GM23248 (cell line): ENCODE data around the gene MROH2B.

GRCh38 chr5:38871971-38872629, 26.3 kb downstream of the OSMR start:
- RAMPAGE, long total RNA = no peak

- RAMPAGE, long total RNA = no peak
Measured at GRCh38 chr5:39066690-39067389, 7.4 kb downstream of the RICTOR start.

GRCh38 chr5:39072606-39073097, 1.5 kb downstream of the RICTOR start:
- RAMPAGE, long total RNA = no peak

- RAMPAGE, long total RNA = no peak
Measured at GRCh38 chr5:39164839-39165486, 54.4 kb downstream of the FYB1 start.

- RAMPAGE, long total RNA = no peak
Measured at GRCh38 chr5:39209600-39210541, 9.5 kb downstream of the FYB1 start.

DNA sequence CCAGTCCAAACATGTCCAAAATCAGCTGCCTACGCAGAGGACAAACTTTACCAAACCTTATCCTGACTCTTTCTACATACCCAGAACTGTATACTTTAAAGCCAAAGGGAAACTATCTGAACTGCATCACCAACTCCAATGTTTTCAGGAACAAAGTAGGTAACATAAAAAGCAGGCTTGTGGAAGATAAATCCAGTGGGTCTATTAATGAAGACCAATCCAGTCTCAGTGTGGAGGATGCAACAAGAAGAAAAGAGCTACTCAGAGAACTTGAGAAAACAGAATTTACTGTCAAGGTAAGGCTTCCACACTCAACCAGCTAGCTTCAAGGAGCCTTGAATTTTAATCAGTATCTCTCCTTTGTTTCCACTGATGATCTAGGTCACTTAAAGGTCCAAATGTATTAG, 36.2 kb upstream of the FYB1 start:
- RAMPAGE, long total RNA = no peak

DNA sequence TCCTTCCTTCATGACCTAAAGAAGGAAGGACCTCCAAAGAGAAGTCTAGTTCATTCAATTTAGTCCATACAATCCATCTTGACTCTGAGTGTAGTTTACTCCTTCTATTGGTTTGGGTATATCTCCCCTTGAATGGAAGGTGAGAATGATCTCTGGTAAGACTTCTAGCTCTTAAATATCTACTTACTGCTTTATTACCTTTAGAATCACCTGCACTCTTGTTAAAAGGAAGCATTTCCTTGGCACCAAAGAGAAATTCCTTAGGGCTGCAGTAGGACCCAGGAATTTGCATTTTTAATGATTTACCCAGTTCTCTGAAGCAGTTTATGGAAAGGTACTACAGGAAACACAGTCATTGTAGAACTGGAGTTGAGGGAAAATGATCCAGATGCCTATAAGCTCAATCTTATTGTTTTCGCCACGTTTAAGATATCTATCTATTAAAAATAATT, 9.4 kb upstream of the C9 start:
- RAMPAGE, long total RNA = no peak

- RAMPAGE, long total RNA = no peak
Measured at GRCh38 chr5:39382898-39383359, 18.6 kb upstream of the C9 start.

DNA sequence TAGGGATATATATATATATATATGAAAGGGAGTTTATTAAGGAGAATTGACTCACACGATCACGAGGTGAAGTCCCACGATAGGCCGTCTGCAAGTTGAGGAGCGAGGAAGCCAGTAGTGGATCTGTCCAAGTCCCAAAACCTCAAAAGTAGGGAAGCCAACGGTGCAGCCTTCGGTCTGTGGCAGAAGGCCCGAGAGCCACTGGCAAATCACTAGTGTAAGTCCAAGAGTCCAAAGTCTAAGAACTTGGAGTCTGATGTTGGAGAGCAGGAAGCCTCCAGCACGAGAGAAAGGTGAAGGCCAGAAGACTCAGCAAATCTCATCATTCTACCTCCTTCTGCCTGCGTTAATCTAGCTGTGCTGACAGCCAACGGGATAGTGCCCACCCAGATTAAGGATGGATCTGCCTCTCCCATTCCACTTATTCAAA, 23.8 kb upstream of the DAB2 start:
- RAMPAGE, long total RNA = no peak

DNA sequence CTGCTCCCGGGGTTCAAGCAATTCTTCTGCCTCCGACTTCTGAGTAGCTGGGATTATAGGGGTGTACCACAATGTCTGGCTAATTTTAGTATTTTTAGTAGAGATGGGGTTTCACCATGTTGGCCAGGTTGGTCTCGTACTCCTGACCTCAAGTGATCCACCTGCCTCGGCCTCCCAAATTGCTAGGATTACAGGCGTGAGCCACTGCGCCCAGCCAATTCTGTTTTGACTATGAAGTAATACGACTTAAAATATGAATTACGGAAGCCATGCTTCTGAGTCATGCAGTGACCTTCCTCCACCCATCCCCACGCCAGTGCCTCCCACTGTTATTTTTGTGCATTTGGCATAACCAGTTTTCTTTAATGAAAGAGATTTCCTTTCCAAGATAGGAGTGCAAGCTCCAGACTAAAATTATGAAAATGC, 100.9 kb upstream of the DAB2 start:
- RAMPAGE, long total RNA = no peak

DNA sequence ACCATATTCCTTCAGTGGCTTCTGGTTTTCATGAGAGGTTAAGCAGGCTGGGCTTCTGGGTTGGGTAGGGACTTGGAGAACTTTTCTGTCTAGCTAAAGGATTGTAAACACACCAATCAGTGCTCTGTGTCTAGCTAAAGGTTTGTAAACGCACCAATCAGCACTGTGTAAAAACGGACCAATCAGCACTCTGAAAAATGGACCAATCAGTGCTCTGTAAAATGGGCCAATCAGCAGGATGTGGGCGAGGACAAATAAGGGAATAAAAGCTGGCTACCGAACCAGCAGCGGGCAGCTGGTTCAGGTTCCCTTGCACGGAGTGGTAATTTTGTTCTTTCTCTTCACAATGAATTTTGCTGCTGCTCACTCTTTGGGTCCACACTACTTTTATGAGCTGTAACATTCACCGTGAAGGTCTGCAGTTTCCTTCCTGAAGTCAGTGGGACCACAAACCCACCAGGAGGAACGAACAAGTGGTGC, 620.3 kb upstream of the PTGER4 start:
- RAMPAGE, long total RNA = no peak

- RAMPAGE, long total RNA = no peak
Measured at GRCh38 chr5:40486297-40486936, 193.3 kb upstream of the PTGER4 start.

- RAMPAGE, long total RNA = no peak
Measured at GRCh38 chr5:40678085-40678410, 1.7 kb upstream of the PTGER4 start.

- RAMPAGE, long total RNA = no peak
Measured at GRCh38 chr5:40733995-40734704, 21.6 kb downstream of the TTC33 start.

DNA sequence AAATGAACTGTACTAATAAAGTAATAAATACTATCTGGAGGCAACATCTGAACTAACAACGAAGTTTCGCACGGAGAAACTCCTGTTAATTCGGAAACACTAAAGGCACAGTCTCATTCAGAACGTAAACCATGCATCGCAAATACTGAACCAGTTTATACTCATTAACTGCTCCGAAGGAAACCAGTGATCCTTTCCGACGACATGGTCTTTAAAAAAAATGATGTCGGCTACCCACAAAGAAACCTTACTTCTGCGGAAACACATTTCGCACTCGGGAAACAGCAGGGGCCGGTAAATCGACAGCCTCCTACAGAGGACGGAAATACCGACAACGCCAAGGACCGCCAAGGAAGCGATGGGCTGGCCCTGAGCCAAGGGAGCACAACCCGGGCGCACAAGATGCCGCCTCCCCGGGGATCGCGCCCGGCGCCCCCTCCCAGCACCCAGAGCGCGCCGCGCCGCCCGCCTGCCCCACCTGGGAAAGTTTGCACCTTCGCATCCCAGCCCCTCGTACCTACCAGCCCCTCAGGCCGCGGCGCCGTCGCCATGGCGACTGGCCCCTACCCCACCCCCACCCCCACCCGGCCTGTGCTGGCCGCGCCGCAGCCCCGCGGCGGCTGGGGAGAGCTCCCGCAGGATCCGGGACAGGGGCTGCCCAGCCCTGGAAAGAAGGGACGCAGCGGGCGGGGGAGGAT, 731 bp downstream of the PRKAA1 start:
- RAMPAGE, long total RNA = no peak

- RAMPAGE, long total RNA = no peak
Measured at GRCh38 chr5:41071076-41071576, at the start of gene MROH2B. MROH2B (minus strand) TSS chr5:41071342.

GRCh38 chr5:41211431-41211881, 1.9 kb downstream of the C6 start:
- RAMPAGE, long total RNA = no peak

DNA sequence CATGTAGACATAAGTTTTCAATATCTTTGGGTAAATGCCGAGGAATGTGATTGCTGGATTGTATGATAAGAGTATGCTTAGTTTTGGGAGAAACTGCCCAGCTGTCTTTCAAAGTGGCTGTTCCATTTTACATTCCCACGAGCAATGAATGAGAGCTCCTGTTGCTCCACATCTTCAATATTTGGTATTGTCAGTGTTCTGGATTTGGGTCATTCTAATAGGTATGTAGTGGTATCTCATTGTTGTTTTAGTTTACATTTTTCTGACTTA, 84.5 kb downstream of the PLCXD3 start:
- RAMPAGE, long total RNA = no peak

GRCh38 chr5:41869081-41869541, 1.1 kb downstream of the OXCT1 start:
- RAMPAGE, long total RNA = no peak

DNA sequence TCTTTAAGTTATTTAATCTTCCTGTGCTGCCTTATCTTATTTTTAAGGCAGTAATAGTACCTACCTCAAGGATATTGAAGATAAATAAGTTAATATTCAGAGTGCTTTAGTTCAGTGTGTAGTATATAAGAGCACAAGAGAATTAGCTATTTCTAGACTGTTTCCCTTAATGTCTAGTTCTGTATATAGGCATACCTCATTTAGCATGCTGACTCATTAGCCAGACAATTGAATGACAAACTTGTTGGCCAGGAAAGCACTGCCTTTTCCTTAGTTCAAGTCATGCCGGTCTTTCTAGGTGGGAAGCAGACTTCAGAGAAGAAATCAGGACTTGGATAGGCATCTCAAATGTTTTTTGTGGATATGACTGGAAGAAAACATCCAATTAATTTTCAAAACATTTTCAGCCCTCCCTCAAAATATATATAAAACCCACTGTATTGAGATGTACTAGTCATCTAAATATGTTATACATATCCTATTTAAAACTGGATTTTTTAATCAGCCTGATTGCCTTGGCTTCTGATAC, 3.2 kb upstream of the FBXO4 start:
- RAMPAGE, long total RNA = no peak